AG04449 (cell line): ENCODE data around the genes PIKFYVE and SPAG16.

- RRBS: 4% methylated on average over 12 of the region's 62 CpGs
Measured at GRCh38 chr2:208265754-208266926, at the start of gene PIKFYVE. Gene PIKFYVE, plus strand, starts transcription at chr2:208266255.

DNA sequence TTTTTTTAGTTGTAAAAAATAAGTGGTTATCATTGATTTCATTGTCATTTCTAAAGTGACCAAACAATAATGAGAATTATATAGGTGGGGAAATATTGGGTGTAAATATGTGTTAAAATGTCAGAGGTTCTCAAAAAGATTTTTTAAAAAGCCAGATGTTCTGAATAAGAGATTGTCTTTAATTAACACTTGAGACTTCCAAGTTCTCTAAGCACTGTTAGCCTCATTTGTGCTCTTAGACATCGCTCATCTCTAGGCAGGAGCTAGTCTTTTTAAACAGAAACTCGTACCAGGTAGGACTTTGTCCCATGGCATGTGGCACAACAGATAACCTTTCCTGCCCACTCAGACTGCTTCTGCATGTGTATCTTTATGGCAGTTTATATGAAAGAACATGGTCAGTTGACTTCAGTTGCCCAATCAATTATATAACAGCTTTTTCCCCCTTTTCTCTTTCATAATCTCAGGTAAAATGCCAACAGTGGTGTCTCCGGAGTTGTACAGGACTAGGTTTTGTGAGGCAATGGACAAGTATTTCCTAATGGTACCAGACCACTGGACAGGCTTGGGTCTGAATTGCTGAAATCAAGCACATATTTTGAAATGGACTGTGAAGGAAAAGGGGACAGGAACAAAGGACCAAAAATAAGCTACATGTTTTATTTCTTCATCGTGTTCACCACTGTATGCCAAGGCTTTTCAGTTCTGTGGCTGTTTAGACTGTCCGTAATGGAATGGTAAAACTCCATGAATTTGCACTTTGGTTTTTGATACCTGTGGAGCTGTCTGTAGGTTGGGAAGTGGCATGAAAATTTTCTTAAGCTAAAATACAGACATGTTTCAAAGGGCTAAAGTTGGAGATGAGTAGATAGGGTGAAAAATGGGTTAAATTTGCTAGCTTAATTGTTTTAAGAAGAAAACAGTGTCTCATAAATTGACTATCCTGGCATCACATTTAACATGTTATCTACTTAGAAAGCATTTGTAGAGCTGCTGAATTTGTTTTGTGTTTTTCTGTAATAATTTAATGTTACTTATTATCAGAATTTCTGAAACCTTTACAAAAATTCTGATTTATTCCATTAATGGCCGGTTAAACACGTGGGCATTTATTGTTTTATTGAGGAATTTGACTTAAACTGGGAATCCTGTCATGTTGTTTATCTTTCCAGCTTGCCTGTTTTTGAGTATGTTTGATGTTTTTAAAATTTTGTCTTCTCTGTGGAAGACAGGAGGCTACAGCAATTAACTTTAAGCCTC is 51.4 kb upstream of the PTH2R start:
- RRBS: no CpG with 5 or more reads among the region's 7 CpGs

DNA sequence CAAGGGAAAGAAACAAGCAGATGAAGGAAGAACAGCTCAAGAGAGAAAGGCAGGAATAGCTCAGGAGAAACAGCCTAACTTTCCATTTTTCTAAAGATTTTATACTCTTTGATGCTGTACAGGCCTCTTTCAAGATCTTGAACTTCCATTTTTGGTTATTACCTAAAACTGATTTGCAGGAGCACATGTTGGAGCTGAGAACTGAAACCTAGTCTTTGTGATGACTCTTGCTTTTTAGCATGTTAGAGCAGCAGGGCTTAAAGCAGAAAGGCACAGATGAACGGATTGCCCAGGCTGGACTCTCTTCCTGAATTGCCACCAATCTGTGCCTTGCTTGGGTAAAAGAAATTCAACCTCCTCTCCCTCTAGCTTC is 277.3 kb upstream of the MAP2 start:
- RRBS: no CpG with 5 or more reads among the region's 1 CpG

GRCh38 chr2:209301390-209301984 is 122.4 kb upstream of the MAP2 start:
- RRBS: no CpG with 5 or more reads among the region's 15 CpGs

DNA sequence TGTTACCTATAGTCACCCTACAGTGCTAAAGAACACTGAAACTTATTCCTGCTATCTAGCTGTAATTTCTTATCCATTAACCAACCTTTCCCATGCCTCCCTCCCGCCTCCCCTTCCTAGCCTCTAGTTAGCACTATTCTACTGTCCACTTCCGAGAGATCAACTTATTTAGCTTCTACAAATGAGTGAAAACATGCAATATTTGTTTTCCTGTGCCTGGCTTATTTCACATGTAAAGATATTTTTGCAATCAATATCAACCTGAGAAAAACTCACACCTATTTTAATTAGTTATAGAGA is 73.8 kb upstream of the RPE start:
- RRBS: no CpG with 5 or more reads among the region's 2 CpGs

- RRBS: no CpG with 5 or more reads among the region's 2 CpGs
Measured at GRCh38 chr2:210169763-210170191, 1.4 kb downstream of the KANSL1L start.

DNA sequence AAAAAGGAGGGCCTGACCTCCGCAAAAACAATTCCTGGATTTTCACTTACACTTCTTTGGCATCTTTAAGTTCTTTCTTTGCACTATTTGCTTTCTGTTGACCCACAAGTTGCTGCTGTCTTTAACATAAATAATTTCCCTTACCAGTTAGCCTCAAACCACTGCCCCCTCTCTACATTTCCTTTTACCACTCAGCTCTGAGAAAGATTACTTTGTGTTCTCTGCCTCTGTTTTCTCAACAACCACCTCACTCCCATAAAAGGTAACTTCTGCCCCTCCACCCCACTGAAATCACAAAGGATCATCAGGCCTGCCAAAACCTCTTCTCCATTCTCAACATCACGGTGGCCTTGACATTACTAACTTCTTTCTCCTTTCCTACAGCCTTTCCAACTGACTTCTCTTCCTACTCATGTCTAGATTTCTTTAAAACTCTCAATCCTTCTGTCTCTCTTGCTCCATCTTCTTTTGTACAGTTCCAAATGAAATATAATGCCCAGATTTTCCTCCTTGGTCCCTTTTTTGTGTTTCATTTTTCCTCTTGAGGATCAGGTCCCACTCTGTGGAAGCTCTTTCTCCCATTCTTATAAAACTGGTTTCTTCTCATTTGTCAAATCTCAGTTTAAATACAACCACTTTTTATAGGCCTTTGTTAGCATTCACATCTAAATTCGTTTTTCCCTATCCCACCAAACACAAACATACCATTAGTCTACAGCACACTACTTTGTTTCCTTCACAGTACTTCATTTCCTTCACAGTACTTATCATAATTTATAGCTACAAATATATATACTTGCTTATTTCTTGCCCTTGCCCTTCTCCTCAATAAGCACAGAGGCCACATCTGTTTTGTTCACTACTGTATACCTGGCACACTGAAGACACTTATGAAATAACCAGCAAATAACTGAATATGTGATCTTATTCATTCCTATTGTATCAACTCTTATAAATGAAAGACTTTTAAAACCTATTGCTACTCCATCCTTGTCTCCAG is 9.9 kb downstream of the ACADL start:
- RRBS: no CpG with 5 or more reads among the region's 3 CpGs

GRCh38 chr2:210540062-210540408 is 16.4 kb upstream of the CPS1 start:
- RRBS: no CpG with 5 or more reads among the region's 2 CpGs

DNA sequence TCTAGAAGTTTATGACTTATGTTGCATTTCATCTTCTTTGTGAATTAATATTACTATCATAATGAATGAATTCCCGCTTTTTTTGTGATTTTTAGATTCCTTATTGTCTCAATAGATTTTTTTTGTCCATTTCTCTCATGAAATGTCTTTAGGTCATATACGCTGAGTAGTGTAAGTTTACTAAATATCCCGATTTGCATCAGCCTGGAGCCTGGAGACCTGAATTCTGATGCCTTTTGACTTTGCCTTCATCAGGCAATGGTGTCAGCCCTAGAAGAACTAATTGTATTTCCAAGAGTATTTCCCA is 25.7 kb downstream of the CPS1 start:
- RRBS: no CpG with 5 or more reads among the region's 3 CpGs

DNA sequence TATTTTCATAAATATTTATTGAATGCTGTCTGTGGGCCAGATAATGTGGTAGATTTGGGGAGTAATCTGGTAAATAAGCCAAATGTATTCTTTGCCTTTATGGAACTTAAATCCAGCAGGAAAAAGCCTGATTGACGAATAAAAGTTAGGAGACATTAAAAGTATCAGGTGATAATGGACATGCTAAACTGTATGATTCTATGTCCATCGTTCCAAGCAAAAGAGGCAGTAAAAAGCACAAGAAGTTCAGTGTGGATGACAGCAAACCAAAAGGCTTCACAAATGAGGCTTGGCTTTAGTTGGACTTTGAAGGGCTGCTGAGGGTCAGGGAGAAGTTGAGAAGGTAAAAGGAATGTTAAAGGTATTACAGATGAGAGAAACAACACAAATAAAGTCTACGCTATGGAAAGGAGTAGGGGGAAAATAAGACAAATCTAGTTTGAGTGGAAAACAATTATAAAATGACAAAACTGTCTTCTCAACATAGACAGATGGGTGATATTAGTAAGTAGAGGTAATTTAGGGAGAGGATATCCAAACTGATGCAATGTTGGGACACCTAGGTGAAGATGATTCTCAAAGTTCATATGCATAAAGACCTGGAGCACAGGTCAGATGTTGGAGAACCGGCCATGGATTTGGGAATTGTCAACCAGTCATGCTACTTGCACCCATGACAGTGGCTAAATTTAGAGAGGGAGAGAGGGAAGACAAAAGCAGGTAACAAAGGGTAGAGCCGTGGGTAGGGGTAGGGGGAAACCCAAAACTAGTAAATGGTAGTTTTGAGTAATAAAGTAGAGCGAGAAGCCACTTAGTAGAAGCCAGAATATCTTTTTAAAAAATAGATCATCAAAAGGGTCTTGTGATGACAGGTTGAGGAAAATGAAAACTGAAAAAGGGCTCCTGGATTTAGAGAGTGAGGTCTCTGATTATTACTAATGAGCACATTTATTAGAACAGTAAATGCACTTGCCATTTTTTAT is 80.4 kb downstream of the CPS1 start:
- RRBS: no CpG with 5 or more reads among the region's 6 CpGs

- RRBS: no CpG with 5 or more reads among the region's 56 CpGs
Measured at GRCh38 chr2:213283866-213284883, at the start of gene SPAG16. Gene SPAG16, plus strand, starts transcription at chr2:213284464.

DNA sequence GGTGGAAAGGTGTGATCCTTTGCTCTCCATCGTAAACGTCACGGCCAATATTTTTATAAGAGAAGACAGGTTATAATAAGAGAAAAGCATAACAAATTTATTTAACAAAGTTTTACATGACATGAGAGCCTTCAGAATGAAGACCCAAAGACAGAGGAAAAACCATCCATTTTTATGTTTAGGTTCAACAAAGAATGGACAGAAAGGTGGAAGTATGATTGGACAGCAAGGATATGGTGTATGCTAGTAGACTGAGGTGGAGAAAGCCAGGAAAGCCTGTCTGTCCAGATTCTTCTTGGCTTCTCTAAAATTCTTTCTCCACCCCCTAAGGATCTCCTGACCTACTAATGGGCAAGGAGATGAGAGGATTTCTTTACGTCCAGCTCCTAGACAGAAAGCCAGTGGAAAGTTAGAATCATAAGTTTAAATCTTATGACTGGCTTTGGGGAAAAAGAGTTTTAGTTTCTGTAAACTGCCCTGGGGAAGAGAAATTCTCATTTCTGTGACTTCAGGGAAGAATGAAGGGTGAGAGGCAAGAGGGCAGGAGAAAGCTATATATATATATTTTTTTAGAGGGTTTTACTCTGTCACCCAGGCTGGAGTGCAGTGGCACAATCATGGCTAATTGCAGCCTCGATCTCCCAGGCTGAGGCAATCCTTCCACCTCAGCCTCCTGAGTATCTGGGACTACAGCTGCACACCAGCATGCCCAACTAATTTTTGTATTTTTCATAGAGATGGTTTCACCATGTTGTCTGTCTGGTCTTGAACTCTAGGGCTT is 3.1 kb downstream of the ATIC start:
- RRBS: no CpG with 5 or more reads among the region's 5 CpGs

- RRBS: no CpG with 5 or more reads among the region's 7 CpGs
Measured at GRCh38 chr2:215365517-215366115, 53.8 kb downstream of the ATIC start.

- RRBS: no CpG with 5 or more reads among the region's 6 CpGs
Measured at GRCh38 chr2:215388083-215388616, 47.7 kb downstream of the FN1 start.

- RRBS: no CpG with 5 or more reads among the region's 5 CpGs
Measured at GRCh38 chr2:215414647-215415200, 21.1 kb downstream of the FN1 start.

DNA sequence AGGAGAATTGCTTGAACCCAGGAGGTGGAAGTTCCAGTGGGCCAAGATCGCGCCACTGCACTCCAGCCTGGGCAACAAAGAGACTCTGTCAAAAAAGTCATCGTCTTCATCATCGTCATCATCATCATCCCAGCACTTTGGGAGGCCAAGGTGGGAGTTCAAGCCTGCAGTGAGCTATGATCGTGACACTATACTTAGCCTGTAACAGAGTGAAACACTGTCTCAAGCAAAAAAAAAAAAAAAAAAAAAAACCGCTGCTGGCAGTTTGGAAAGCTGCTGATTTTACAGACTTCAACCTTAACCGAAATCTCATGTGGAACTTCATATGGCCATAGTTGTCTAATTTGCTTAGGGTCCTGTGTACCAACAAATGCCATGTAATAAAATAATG is 33.0 kb downstream of the PECR start:
- RRBS: no CpG with 5 or more reads among the region's 7 CpGs

DNA sequence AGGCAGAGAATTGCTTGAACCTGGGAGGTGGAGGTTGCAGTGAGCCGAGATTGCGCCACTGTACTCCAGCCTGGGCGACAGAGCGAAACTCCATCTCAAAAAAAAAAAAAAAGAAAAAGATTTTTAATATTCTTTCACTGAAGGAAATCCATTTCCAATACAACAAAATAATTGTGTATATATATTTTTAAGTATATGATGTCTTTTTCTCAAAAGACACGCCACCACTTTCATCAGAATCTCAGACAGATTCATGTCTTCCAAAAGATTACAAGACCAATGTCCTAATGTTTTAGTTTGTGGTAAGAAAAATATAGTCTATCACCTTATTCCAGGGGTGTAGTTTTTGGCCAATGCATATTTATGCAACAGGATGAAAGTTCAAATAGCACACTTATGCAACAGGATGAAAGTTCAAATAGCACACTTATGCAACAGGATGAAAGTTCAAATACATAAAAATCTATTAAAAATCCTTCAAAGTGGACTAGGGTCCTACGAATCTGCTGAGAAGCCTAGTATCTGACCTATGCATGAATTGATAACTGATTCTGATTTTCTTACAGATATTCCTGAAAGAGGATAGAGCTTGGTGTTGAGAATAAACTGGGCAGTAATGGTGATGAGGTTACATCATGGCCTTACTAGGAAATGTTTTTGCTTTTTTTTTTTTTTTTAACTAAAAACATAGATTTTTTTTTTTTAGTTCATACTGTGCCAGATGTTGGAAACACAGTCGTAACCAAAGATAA is 2.9 kb downstream of the PECR start:
- RRBS: no CpG with 5 or more reads among the region's 7 CpGs

DNA sequence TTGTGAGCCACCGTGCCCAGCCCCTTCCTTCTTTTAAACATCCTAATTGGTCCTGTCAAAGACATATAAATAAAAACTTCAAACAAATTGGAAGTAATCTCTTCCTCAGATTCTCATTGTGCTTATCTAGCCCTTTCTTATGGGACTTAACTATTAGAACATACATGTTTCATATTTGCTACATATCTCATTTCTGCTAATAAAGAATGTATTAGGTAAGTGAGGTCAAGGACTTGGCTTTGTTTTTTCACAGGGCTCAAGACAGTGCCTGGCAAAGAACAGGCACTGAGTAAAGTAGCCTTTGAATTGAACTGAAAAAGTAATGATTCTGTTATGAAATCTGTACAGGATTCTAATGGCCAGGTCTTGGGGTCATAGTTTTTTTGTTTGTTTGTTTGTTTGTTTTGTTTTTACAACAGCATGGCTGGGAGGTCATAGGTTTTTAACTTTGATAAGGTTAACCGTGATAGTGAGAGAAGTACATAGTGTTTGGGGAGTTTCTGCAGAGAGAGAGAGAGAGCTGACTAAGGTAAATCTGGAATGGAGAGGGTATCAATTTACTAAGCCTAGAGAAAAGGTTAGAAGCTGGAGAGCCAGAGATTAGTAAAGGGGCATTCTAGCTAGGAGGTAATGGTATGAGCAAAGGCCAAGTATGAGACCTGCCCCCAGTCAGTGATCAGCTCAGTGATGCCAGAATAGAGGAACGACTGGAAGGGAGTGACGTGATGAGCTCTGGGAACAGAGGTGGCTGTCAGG is 25.7 kb downstream of the XRCC5 start:
- RRBS: no CpG with 5 or more reads among the region's 4 CpGs

GRCh38 chr2:216464370-216464734 is 34.3 kb upstream of the RPL37A start:
- RRBS: no CpG with 5 or more reads among the region's 5 CpGs

- RRBS: no CpG with 5 or more reads among the region's 4 CpGs
Measured at GRCh38 chr2:216551679-216552139, 53.1 kb downstream of the RPL37A start.